ENCODE measurements around the gene OGFRL1.

DNA sequence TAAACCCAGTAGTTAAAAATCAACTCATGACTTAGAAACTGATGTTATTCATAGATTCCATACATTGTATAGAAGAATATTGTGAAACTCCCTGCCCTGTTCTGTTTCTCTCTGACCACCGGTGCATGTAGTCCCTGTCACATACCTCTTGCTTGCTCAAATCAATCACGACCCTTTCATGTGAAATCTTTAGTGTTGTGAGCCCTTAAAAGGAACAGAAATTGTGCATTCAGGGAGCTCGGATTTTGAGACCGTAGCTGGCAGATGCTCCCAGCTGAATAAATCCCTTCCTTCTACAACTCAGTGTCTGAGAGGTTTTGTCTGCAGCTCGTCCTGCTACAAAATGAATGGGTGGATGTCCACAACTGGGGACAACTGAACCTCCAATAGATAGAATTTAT, 480.3 kb upstream of the KHDRBS2 start:
- RRBS: no CpG with 5 or more reads among the region's 5 CpGs

- RRBS: no CpG with 5 or more reads among the region's 6 CpGs
Observed at GRCh38 chr6:63426664-63427378, 107.0 kb upstream of the LGSN start.

- RRBS: no CpG with 5 or more reads among the region's 3 CpGs
Observed at GRCh38 chr6:63564850-63565347, 7.4 kb upstream of the PTP4A1 start.

- RRBS: no CpG with 5 or more reads among the region's 5 CpGs
Observed at GRCh38 chr6:63574329-63574824, 2.1 kb downstream of the PTP4A1 start.

- RRBS: no CpG with 5 or more reads among the region's 2 CpGs
Observed at GRCh38 chr6:63574825-63575446, 2.7 kb downstream of the PTP4A1 start.

- RRBS: no CpG with 5 or more reads among the region's 1 CpG
Observed at GRCh38 chr6:63577052-63577558, 4.8 kb downstream of the PTP4A1 start.

DNA sequence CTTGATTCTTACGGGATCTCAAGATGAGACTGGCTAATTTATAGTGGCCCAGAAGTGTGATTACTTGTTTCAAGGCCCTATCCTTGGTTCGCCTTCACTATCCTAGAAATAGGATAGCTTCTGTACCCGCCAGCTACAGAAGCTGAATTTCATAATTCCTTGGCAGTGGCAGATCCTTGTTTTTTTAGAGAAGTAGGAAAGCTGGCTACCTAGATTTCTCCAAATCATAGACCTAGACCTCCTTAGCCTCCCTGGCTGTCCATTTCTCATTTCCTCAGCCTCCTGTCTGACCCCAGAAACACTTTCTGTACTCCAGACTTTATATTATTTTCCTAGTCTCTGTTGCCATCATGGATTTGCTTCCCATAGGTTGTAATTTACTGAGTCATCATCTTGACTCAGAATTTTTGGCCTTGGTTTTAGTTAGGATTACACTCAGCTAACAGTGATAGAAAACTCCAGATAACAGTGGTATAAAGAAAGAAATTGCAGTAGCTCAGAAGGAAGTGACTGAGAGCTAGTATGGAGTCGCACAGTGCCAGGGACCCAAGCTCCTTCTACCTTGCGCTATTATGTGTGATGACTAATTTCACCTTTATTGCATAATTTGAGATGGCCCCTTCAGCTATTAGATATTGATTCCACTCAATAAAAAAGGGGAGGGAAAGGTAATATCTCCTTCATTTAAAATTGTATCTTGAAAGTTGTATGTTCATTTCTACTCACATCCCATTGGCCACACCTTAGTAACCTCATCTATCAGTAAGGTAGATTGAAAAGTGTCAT, 27.8 kb downstream of the PHF3 start:
- RRBS: no CpG with 5 or more reads among the region's 5 CpGs

DNA sequence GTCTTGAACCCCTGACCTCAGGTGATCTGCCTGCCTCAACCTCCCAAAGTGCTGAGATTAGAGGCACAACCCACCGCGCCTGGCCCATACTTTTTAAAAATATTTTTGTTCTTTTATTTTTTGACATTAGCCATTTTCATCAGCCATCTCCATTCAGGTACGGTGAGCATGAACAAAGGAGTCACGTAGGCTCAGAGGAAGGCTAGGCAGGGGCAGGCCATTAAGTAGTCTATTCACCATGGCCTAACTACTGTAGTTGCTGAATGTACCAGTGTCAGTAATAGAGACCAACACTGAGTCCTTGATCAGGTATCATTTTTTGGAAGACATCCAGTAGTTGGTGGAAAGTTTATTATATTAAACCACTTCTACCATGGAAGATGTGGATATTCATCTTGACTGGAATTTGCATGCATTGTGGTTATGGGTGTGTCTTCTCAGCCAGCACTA, 642.9 kb upstream of the EYS start:
- RRBS: no CpG with 5 or more reads among the region's 4 CpGs

DNA sequence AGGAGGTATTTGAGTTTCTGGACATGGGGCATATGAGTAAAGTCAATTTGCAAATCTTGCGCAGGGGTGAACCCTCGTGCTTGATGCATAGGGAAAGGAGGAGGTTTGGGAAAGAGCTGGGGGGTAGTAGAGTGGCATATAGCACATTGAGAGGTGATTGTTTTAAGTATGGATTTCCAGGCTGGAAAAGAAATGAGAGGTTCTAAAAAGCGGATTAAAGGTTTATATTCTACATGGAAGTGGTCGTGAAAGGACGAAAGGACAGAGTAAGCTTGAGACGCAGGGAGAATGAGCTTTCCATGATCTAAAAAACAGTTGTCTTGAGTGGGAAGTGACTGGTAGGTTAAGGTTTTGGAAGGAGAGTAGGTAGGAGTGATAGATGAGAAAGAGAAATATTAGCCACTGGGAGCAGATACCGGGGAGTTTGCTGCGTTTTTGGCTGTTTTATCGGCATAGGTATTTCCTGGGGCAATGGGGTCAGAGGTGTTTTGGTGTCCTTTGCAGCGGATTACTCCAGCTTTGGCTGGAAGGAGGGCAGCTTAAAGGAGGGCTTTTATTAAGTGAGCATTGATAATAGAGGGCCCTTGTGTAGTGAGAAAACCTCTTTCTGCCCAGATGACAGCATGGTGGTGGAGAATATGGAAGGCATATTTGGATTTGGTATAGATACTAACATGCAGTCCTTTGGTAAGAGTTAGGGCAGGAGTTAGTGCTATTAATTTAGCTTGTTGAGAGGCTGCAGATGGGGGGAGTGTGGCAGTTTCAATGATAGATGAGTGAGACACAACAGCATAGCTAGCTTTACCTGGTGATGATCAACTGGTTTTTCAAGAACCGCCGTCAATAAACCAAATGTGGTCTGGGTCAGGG, 750.5 kb upstream of the ADGRB3 start:
- RRBS: no CpG with 5 or more reads among the region's 12 CpGs

DNA sequence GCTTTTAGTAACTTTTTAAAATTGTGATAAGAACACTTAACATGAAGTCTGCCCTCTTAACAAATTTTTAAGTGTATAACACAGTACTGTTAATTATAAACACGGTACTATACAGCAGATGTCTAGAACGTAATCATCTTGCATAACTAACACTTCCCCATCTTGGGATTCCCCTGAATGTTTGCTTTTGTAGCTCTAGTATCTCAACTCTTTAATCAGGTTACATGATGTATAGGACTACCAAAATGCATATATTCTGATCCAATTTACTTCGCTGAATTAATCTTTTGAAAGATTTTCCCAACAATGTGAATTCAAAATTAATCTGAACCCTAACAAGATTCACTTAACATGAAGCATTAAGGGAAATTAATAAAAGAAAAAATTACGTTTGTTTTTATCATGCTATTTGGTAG, 15.0 kb downstream of the COL19A1 start:
- RRBS: no CpG with 5 or more reads among the region's 4 CpGs

DNA sequence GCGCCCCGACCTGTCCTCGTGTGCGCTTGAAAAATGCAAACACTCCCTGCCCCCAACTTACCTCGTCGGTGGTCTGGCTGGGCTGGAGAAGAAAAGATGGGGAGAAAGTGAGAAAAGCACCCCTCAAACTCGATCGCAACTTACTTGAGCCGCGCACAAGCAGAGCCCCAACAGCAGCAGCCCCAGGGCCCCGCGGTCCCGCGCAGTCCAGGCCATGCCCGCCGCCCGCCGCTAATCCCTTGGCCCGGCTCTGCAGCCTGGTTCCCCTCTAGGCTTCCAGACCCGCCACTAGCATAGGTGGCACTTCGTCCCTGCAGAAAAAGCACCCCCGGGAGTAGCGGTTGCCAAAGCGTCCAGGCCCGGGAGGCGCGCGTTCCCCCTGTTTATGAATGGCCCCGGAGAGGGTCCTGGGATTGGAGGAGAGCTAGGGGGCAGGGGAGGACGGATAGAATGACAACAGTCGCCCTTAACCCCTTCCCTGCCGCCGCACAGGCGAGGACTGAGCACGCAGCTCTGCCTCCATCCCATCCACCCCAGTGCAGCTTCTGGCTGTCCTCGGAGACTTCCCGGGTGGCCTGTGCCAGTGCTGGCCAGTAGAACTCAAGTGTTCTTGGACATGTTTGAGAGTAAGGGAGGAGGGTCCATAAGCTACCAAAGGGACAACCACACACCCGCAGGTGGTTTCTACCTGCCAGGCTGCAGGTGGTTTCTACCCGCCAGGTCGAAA, 19.9 kb downstream of the COL9A1 start:
- RRBS: 10% methylated on average over 7 of the region's 40 CpGs

GRCh38 chr6:70788439-70788776, 120.7 kb downstream of the SMAP1 start:
- RRBS: no CpG with 5 or more reads among the region's 1 CpG

DNA sequence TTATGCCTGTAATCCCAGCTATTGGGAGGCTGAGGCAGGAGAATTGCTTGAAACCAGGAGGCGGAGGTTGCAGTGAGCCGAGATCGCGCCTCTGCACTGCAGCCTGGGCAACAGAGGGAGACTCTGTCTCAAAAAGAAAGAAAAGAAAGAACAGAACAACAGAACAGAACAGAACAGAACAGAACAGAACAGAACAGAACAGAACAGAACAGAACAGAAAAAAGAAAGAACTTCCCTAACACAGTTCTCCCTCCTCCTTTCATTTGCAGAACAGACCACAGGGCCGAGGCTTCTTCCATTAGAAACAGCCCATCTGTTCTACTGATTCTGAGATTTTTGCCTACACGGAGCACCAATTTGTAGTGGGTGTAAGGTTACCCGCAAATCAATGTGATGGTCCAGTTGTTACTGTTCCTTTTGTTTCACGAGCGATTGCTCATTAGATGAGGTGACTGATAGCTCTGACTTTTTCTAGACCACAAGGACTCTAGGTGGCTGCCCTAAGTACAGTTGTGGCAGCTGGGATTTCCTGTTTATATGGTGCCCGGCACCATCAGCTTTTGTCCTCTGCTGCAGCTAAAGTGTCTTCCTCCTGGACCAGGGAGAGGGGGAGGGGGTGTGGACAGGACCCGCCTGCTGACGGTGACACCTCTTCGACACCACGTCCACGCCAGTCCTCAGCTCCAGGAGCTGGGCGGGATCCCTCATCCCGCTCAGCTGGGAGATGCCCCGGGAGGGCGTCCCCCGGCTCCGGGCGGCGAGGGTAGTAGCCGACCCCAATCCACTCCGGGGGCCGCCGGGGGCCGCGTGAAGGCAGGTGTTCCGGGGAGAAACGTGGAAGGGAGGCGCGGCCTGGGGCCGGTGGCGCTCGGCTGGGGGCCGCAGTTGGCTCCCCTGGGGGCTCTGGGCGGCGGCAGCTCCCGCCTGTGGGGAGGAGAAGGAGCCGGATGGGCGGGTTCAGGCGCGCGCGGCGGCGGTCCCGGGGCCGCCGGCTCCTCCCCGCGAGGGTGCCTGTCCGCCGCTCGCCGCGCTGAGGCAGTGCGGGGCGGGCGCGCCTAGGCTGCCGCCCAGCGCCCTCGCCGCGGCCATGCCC, at the start of gene OGFRL1:
OGFRL1 (plus strand) TSS at position 1,038 of the 1,093 bp plus-strand sequence.
- RRBS: 6% methylated on average over 35 of the region's 67 CpGs

- RRBS: no CpG with 5 or more reads among the region's 47 CpGs
Observed at GRCh38 chr6:71288867-71289185, 215 bp downstream of the OGFRL1 start.

GRCh38 chr6:71289865-71290074, 1.2 kb downstream of the OGFRL1 start:
- RRBS: no CpG with 5 or more reads among the region's 4 CpGs

- RRBS: no CpG with 5 or more reads among the region's 4 CpGs
Observed at GRCh38 chr6:71306757-71307508, 18.3 kb downstream of the OGFRL1 start.

DNA sequence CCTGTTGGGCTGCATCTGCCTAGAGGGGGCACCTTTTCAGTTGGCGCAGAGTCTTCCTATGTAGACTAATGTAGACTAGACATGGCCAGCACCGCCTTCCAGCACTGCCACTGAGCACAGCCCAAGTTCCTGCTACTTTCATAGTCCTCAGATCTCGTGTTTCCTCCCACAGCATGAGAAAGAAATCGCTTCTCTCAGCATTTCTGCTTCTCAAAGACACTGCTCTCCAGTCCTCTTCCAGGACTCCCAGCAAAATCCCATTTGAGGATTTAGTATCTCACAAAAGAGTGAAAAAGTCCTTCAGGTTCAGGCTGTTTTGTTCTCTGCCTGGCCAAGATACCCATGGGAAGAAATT, 35.6 kb downstream of the OGFRL1 start:
- RRBS: no CpG with 5 or more reads among the region's 4 CpGs

GRCh38 chr6:71345954-71346975, 57.7 kb downstream of the OGFRL1 start:
- RRBS: no CpG with 5 or more reads among the region's 3 CpGs

GRCh38 chr6:71416857-71417532, 128.4 kb downstream of the OGFRL1 start:
- RRBS: no CpG with 5 or more reads among the region's 3 CpGs

DNA sequence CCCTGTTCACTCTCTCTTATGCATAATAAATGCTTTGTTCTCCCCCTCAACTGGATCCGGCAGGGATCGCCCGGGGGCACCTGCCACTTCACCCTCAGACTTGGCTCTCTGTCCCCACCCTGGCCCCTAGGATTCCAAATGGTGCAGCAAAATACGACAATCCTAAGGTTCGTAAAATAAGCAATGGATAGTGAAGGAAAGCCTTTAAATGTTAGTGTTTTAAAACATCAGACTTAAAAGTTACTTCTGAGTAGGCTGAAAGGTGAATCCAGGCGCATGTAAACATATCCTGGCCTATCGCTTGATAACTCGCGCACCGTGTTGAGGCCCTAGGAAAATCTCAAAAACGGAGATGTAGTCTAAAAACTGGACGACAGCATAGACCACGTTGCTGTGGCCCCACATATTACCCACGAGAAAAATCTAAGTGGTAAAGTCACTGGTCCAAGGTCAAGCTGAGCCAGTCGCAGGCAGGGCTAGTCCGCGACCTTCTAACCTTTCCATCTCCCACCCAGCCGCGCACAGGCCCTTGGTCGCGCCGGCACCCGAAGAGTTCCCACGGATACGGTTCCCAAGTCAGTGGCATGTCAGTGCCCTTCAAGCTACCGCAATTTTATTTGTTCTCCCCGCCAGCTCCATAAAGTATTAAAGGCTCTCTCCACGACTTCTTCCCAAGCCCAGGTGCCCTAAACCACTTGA, 130.9 kb downstream of the OGFRL1 start:
- RRBS: no CpG with 5 or more reads among the region's 28 CpGs